HT1080 (cell line): Measurements from ENCODE around the gene DNMT3L.

DNA sequence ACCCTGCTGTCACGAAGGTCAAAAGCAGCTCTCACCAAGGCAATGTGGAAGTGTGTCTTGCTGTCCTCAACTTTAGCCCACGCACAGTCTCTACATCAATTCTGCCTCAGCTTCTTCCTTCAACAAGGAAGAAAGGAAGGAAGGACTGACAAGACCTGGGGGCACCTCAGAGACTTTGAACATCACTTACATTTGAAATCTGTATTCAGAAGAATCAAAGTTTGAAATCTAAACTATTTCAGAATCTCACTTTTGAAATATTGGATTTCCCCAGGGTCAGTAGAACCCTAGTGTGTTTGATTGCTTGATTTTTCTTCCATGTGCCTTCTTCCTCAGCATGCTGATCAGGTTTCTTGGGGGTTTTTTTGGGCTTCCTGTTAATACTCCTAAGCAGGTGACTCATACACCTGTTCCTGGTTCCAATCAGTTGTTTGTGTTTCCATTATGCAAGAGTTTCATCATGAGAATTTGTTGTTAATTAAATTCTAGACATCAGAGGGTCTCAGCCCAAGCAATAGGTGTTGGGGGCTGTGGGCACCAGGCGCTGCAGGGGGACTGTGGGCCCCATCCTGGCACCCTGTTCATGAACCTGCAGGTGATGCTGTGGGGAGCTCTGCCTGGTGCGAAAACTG, 6.6 kb upstream of the CSTB start:
RAMPAGE:
- cytosol, long total RNA = no peak
- long total RNA = no peak
- nucleus, long total RNA = no peak

GRCh38 chr21:43783190-43783758, 6.1 kb upstream of the RRP1 start:
RAMPAGE:
- cytosol, long total RNA = no peak
- long total RNA = no peak
- nucleus, long total RNA = no peak

DNA sequence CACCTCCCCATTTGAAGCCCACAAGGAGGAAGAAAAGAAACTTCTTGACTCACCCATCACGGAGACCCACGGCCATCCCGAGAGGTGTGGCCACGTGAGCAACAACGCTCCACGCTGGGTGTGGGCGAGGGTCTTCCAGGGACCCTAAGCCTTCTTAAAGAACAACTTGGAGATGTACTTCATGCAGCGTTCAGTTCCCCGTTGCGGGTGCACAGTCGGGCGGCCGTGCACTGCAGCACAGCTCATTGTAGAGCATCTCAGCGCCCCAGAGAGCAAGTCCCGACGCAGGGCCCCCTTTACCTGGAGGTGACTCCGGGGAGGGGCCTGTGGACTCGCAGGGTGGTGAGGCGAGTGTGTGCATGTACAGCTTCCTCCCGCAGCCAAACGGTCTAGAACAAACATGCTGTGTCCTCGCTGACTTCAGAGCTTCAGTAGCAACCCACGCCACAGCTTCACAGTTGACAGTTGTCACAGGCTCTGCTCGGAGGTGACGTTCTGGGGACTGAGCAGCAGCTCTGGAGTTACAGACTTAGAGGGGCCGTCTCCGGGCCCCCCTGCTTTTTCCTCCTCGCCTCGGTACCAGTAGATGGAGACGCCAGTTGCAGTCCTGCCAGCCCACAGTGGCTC, 19.5 kb downstream of the RRP1 start:
RAMPAGE:
- cytosol, long total RNA = no peak
- long total RNA = no peak
- nucleus, long total RNA = no peak

DNA sequence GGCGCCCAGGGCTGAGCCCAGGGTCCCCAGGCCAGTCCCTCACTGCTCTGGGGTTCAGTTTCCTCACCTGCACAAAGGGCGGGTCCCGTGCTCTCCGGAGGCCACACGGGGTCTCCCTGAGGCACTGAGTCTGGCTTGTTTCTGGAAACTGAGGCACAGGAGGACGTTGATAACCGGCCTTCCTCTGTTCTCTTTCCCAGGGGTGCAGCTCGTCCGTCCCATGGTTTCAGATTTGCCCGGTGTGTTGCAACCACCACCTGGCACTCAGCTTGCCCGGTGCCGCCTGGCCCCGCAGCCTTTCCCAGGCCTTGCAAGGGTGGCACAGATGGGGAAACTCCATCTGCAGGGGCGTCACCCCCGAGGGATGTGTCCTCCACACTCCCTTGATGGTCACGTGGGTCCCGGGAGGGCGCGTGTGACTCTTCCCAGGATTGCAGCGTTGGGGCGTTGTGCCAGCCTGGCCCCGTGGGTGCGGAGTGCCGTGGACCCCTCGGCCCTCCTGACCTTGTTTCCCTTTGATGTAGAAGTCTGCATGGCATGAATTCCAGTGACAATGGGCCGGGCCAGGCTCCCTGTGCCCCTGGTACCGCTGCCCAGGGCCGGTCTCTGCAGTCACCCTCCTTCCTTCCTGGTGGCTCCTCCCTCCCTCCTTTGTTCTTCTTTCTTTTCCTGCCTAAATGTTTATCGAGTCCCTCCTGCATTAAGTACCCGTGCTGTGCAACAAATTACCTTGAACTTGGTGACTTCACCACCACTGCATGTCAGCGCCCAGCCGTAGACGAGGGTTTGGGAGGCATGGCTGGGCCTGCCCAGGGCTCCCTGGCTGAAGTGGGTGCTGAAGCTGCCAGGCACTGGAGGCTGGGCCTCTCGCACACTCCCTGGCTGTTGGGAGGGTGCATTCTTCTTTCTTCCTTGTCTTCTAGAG, 22.8 kb downstream of the RRP1 start:
RAMPAGE:
- cytosol, long total RNA = no peak
- long total RNA = no peak
- nucleus, long total RNA = no peak

RAMPAGE:
- cytosol, long total RNA = no peak
- long total RNA = no peak
- nucleus, long total RNA = no peak
Measured at GRCh38 chr21:43983207-43984239, 28.6 kb upstream of the TRAPPC10 start.

GRCh38 chr21:44006769-44007083, 5.4 kb upstream of the TRAPPC10 start:
RAMPAGE:
- cytosol, long total RNA = no peak
- long total RNA = no peak
- nucleus, long total RNA = no peak

GRCh38 chr21:44010974-44011496, 1.1 kb upstream of the TRAPPC10 start:
RAMPAGE:
- cytosol, long total RNA = no peak
- long total RNA = no peak
- nucleus, long total RNA = no peak

RAMPAGE:
- cytosol, long total RNA = no peak
- long total RNA = no peak
- nucleus, long total RNA = no peak
Measured at GRCh38 chr21:44012590-44012924, 448 bp downstream of the TRAPPC10 start.

DNA sequence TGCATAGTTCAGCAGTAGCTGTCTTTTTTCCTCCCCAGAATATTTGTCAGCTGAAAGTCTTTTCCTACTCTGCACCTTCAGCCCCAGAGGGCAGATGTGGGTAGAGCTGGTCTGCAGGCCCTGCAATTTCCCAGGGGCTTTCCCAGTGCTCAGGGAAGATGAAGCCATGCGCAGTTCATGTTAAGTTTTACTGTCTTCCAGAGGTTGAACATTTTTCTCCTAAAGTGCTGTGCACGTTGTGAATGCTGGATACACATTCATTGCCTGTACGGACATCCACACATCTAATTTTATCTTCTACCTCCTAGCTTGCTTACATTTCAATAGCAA, 1.7 kb downstream of the TRAPPC10 start:
RAMPAGE:
- cytosol, long total RNA = no peak
- long total RNA = no peak
- nucleus, long total RNA = no peak

DNA sequence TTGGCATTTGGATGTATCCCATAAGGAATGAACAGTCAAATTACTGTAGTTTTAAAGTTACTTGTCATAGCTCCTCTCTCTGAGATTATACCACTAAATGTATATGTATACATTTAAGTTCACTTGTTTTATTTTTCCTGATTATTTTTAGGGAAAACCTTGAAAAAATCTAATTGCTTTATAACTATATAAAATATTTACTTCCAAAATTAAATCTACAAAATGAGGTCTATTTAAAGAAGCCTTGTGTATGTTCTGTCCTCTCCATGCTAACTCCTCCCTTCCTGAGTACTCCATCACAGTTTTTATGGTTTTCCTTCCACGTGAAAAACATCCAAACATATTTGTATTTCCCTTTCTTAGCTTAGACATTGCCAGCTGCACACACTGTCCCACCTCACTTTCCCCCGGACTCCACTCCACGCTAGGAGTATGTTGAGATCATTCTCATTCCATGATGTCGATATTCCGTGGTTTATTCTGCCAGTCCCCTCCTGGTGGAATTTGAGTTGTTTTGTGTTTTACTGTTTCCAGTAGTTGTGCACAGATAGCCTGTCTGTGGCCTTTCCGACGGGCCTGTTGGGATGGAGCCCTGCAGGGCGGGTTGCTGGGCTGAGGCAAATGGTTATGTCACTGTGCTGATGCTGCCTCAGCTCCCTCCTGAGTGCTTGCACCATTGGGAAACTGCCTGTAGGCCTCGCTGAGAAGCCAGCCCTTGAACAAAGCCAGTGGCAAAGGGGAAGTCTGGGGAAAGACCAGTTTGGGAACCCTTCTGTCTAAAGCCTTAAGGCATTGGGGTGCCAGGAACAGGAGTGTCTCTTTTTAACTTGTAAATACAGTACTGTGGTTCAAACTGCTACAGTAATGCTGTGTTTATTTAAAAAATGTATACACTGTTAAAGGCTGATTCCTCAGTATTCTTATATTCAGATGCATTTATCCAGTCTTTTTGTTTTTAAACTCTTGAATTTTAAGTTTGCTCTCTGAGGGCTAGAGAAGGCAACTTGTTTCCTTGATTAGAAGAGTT, 12.8 kb downstream of the TRAPPC10 start:
RAMPAGE:
- cytosol, long total RNA = no peak
- long total RNA = no peak
- nucleus, long total RNA = no peak

DNA sequence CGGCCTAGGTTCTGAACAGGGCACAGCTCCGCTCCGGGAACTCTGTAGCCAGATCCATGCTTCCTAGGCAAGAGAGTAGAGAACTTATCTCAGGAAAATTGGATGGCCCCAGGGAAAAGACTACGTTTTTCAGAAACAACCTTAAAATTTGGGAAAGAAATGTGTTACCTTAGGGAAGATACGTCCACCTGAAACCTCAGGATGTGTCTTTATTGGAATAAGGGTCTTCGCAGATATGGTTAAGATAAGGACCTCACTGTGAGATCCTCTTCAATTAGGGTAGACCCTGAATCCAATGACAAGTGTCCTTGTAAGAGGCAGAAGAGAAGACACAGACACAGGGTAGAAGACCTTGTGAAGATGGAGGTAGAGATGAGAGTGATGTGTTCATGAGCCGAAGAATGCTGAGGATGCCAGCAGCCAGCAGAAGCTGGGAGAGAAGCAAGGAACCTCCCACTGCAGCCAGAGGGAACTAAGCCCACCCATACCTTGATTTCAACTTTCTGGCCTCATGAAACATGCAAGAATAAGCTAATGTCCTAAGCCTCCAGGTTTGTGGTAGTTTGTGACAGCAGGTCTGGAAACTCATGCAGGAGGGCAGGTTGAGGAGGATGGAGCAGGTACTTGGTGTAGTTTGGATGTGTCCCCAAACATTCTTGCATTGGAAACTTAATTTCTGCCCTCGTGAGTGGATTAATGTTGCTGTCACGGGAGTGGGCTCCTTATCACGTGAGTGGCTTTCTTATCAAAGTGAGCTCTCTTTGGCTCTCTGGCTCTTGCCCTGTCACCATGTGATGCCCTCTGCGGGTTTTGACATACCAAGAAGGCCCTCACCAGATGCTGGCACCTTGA, 22.6 kb downstream of the TRAPPC10 start:
RAMPAGE:
- cytosol, long total RNA = no peak
- long total RNA = no peak
- nucleus, long total RNA = no peak

DNA sequence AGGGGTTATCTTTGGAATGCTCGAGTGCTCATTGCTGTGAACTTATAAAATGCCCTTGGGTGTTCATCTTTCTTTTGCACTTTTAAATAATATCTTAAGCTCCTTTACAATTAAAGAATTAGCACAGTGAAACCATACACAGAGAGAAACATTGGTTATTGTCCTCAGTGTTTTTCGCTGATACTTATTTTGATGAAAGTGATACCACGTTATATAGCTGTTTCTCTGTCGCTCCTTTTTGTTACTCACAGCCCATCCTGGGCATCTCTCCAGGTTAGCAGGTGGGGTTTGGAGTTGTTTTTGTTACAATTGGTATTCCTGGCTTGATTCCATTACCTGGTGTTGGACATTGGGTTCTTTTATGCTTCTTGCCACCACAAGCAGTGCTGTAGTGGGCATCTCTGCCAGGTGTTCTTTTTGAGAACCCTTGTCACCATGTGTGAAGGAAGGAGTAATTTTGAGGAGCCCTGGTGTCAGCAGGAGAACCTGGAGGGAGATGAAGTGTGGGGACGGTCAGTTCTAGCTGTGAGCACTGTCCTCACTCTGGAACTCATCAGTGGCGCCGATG, 47.5 kb downstream of the TRAPPC10 start:
RAMPAGE:
- cytosol, long total RNA = no peak
- long total RNA = no peak
- nucleus, long total RNA = no peak

GRCh38 chr21:44088318-44088722, 18.9 kb upstream of the PWP2 start:
RAMPAGE:
- cytosol, long total RNA = no peak
- long total RNA = no peak
- nucleus, long total RNA = no peak

DNA sequence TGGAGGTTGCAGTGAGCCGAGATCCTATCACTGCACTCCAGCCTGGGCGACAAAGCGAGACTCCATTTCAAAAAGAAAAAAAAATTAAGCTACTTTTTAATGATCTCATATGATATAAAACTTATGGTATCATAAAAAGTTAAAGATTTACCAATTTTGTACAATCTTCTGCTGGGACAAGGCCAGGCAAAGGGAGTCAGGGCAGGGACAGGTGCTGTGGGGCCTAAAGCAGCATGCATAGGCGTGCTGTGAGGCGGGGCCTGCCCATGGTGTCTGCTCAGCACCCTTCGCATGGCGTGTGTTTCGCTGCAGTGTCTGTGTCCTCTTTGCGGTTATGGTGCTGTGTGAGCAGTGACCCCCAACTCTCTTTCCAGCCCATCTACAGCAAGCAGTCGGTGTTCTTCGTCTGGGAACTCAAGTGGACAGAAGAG, 13.5 kb upstream of the PWP2 start:
RAMPAGE:
- cytosol, long total RNA = no peak
- long total RNA = no peak
- nucleus, long total RNA = no peak

DNA sequence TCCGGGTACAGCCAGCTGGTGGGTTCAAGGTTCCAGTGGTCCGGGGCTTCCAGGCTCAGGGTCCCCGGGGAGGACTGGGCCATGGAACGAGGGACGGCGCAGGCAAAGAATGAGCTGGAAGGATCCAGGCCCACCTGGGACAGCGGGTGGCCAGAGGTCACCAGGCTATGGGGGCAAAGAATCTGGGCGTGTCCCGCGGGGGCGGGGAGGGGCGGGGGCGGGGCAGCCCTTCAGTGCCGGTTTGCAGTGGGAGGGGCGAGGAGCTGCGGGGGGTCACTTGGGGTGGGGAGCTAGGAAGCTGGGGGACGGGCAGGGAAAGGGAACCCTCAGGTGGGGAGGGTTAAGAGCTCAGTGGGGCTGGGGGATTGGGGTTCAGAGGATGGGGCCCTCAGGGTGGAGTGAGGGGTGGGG, at the start of gene DNMT3L:
DNMT3L (minus strand) TSS at position 141 of the 411 bp plus-strand sequence.
RAMPAGE:
- cytosol, long total RNA = no peak
- long total RNA = no peak
- nucleus, long total RNA = no peak

RAMPAGE:
- cytosol, long total RNA = no peak
- long total RNA = no peak
- nucleus, long total RNA = no peak
Measured at GRCh38 chr21:44460856-44461821, 5.8 kb downstream of the LRRC3 start.

RAMPAGE:
- cytosol, long total RNA = start-site peak on the minus strand at chr21:44517321-44517361, 22 and 19 reads in 2 replicates
- long total RNA = start-site peak on the plus strand at chr21:44517556-44517647, 13 reads
- nucleus, long total RNA = no peak
Measured at GRCh38 chr21:44517128-44517789, 22.7 kb downstream of the KRTAP10-1 start.

DNA sequence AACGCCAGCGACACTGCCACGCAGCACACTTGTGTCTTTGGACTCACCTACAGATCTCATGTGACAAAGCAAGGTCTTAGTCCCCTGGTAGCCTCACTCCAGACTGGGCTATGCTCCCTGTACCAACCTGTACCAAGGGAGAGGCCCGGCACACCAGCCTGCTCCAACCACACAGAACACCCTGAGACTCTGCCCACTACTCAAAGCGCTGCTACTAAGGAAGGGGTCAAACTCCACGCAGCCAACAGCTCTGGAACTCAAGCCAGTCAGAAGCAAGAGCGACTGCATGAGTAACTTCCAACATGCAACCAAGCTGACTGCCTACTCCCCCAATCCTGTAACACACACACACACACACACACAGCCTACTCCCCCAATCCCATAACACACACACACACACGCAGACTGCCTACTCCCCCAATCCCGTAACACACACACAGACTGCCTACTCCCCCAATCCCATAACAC, 7.6 kb downstream of the PTTG1IP start:
RAMPAGE:
- cytosol, long total RNA = no peak
- long total RNA = no peak
- nucleus, long total RNA = no peak

DNA sequence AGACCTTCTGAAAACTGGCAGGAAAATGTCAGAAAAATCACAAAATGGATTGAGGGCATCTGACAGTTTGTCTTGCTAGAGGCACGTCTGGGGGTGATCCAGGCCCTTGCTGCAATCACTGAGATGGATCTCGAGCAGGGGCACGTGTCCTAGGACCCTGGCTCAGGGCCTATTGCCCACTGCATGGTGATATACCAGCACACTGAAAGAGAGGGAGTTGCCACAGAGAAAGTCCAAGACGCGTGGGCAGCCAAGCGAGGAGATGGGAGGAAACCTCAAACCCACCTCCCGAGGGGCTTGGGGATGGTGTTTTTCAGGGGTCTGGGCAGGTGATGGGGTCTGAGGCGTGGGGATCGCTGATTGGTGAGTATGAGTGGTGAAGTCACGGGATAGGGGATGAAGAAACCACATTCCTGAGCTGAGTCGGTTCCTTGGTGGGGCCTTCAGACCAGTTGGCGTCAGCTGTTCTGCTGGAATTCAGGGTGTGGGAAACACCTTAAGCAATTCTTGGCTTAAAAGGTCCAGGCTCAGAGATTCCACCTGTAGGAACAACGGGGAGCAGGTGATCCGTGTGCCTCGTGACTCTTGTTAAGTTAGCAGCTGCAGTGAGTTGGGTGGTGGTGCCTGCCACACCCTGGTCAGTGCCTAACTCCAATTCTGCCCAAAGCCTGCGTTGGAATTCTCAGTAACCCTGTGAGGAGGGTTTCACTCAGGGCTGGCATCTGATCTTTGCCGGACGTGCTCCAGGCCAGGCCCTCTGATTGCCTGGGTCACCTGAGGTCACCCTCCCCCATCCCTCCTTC, 8.8 kb upstream of the PTTG1IP start:
RAMPAGE:
- cytosol, long total RNA = no peak
- long total RNA = no peak
- nucleus, long total RNA = no peak

DNA sequence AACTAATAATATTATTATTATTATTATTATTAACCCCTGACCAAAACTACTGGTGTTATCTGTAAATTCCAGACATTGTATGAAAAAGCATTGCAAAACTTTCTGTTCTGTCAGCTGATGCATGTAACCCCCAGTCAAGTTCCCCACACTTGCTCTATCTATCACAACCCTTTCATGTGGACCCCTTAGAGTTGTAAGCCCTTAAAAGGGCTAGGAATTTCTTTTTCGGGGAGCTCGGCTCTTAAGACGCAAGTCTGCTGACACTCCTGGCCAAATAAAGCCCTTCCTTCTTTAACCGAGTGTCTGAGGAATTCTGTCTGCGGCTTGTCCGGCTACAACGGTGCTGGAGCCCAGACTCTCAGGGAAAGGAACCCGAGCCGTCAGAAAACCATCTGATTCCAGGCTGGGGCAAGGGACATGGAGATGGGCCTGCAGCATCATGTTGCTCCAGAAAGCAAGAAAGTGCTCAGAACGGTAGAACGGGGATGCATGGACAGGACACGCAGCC, 12.3 kb downstream of the ITGB2 start:
RAMPAGE:
- cytosol, long total RNA = no peak
- long total RNA = no peak
- nucleus, long total RNA = no peak